Mammary microvascular endothelial cell (primary cell): ENCODE data around the genes AP1S1 and POLR2J2.

- RAMPAGE, long total RNA, result no peak
Measured at GRCh38 chr7:101017007-101017927, 2.6 kb upstream of the MUC17 start.

- RAMPAGE, long total RNA, result no peak
Measured at GRCh38 chr7:101095355-101095938, 10.2 kb downstream of the TRIM56 start.

GRCh38 chr7:101133989-101134654, 7.2 kb downstream of the SERPINE1 start:
- RAMPAGE, long total RNA, result no peak

- RAMPAGE, long total RNA, result start-site peak on the plus strand at chr7:101154424-101154503, 1,282 and 394 reads in 2 replicates
Measured at GRCh38 chr7:101153925-101154859, at the start of gene AP1S1. TSS of gene AP1S1 (plus strand) at chr7:101154476.

DNA sequence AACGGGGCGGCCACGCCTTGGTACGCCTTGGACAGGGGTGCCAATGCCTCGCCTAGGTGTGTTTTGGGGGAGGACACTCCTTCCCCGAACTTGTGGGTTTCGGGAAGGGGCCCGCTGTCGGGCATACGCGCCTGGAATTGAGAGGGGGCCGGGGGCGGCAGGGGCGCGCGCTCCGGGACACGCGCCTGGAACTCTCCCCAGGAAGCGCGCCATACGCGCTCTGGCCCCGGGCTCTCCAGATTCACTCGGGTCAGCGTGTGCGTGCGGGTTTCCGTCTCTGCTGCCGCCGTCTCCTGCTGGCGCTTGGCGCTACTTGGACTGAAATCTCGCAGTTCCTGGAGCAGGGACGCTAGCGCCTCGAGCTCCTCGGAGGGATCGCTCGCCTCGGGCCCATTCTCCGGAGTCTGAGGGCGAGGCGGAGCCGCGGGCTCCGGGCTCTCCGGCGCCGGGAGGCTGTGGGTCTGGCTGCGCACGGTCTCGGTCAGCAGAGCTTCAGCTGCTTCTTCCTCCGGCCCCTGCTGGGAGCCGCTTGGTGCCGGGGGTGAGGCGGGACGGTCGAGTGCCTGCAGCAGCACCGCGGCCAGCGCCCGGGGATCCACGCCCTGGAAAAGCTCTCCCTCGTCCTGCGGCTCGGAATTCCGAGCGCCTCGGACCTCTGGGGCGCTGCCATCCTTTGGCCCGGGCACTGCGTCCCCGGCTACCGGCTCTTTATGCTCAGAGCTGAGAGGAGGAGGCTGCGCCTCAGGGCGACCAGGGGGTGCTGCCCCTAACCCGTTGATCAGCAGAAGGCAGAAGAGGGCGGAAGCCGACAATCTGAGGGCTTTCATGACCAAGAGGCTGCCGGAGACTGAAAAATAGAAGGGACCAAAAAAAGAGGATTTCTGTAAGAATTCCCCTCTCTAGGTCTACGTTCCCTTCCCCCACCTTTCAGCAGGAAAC, 1.1 kb downstream of the VGF start:
- RAMPAGE, long total RNA, result no peak

DNA sequence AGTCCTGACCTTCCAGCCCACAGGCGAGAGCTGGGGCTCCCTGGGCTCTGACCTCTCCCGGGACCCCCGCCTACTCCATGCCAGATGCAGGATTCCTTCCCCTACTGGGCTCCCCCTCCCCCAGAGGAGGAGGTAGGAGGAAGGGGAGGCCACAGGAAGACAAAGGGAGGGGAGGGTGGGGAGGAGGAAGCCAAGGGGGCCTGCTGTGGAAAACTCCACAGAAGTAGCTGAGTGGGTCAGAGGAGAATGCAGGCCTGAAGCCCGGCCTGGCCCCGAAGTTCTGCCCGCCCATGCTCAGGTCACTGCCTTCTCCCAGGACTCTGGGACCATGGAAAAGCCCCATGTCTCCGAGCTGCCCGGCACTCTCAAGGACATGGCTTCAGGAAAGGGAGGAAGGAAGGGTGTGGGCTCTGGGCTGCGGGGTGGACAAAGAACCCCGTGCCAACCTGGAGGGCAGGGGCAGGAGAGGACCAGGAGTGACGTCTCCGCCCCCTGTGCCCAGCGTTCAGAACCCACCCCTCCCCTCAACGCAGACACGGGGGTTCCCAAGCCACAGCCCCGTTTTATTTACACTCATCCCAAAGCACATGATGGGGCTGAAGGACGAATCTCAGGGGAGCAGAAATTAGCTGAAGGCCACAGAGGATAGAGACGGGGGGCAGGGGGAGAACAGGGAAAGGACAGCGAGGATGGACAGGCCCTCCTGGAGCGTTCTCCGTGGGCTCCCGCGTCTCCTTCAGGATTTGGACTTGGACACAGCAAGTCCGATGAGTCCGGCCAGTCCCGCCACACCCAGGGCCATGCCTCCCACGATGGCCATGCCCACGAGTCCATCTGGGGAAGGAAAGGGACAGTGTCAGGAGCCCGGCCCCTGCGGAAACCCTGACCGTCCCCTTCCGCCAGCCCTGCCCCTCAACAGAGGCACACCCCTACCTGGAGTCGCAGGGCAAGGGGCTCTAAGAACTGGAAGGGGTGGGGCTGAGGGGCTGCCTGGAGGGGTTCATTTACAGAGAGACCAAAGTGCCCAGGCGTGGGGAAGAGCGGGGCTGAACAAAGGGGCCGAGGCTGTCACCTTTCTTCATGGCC, 1.8 kb upstream of the CLDN15 start:
- RAMPAGE, long total RNA, result no peak

GRCh38 chr7:101289598-101290268, 31.9 kb downstream of the IFT22 start:
- RAMPAGE, long total RNA, result no peak

- RAMPAGE, long total RNA, result no peak
Measured at GRCh38 chr7:101363343-101364418, 1.0 kb downstream of the COL26A1 start.

- RAMPAGE, long total RNA, result no peak
Measured at GRCh38 chr7:101717677-101718403, 88.7 kb upstream of the MYL10 start.

DNA sequence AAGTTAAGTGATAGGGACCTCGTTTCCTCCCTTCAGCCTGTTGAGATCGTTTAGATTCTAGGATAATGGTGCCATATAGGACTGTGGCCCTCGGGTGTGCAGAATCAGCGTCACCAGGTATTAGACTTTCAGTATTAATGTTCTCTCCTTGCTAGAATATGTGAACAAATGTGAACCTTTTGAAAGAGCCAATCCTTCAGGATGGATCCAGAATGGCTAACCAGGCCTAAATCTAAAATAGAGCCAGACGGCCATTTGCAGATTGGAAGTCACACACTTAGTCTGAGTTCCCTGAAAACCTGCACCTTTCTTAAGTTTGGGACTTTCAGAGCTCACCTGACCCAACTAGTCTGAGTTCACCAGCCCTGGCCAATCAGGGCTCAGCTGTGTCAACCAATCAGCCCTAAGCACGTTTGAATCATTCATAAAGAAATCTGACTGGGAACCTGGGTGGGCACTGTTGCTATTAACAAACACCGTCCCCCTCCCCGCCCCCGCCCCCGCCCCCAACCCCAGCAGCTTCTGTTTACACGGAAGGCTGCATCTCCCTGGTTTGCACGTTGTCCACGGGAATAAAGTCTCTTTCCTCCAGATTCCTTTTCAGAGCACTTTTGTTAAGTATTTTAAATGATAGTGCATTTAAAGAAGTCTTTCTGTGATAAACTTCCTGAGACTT, 26.4 kb downstream of the CUX1 start:
- RAMPAGE, long total RNA, result no peak

GRCh38 chr7:101856302-101857399, 39.2 kb downstream of the CUX1 start:
- RAMPAGE, long total RNA, result no peak

DNA sequence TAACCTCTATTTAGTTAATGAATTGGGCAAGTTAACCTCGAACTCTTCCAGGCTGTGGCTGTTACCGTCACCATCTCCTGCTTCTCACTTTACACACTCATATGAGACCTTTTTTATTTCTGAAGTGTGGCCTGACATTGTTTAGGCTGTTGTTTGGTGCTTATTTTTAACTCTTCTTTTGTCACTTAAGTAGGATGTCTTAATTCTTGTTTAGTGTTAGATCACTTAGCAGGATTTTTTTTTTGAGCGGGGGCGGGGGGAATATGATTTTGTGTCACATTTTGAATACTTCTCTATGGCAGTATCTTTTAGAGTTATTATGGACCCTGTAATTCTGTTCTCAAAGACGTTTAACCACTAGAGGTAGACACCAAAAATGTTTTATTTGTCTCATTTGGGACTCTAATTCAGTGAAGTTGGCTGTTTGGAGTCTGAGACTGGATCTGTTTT, 73.4 kb downstream of the CUX1 start:
- RAMPAGE, long total RNA, result no peak

GRCh38 chr7:101913658-101914441, 96.4 kb downstream of the CUX1 start:
- RAMPAGE, long total RNA, result no peak

- RAMPAGE, long total RNA, result no peak
Measured at GRCh38 chr7:101972746-101973706, 155.6 kb downstream of the CUX1 start.

DNA sequence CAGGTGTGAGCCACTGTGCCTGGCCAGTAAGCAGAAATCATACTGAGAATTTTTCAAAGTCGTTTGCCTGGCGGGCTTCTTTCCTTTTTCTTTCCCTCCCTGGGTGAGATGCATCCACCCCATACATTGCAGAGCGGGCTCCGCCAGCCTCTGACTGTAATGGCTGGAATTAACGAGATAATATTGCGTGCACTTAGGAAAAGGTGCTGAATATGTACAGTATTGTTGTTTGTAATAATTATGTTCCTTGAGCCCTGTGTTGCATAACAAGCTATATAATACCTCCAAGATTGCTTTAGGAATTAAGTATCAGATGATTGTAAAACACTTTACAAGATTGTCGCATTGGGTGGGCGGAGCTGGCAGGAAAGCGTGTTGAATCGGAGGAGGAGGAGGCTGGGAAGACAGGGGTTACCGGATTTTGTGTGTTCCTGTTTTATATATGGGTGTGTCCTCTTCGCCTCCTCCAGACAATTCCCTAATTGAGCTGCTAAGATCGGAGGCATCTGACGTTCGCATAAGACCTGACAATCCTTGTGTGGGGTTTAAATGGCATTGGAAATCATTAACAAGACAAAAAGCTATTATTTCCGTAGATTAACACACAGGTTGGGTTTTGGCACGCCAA, 193.1 kb upstream of the SH2B2 start:
- RAMPAGE, long total RNA, result no peak

DNA sequence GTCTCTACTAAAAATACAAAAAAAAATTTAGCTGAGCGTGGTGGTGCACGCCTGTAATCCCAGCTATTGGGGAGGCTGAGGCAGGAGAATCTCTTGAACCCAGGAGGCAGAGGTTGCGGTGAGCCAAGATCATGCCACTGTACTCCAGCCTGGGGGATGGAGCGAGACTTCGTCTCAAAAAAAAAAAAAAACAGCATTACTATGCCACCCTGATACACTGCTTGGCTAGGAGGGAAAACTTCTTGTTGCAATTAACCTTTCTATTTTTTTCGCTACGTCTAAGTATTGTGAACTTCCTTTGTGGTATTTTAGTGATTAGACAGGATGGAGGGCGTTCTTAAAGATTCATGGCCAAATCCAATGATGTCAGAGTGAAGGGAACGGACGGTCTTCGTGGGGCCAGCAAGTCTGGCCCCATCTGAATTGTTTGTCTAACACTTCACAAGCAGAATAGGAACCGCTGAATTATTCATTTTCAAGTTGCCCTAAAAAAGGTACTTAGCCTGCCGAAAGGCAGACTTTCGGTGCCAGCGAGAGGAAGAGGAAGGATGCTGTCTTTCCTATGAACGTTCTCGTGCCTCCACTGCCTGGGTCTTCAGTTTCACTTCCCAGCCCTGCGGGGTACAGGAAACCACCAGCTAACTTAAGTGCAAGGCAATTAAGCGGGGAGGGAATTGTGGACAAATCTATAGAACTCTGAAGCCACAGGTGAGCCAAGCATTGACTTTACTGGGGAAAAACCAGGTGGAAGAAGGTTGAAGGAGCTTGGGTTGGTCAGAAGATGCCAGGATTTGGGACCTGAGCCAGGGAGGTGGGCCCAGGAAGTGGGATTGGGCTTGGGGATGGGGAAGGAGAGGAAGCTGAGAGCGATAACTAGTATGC, 145.7 kb upstream of the SH2B2 start:
- RAMPAGE, long total RNA, result no peak

GRCh38 chr7:102170326-102170732, 116.3 kb upstream of the SH2B2 start:
- RAMPAGE, long total RNA, result no peak

GRCh38 chr7:102468641-102469210, 3.9 kb downstream of the LRWD1 start:
- RAMPAGE, long total RNA, result no peak

DNA sequence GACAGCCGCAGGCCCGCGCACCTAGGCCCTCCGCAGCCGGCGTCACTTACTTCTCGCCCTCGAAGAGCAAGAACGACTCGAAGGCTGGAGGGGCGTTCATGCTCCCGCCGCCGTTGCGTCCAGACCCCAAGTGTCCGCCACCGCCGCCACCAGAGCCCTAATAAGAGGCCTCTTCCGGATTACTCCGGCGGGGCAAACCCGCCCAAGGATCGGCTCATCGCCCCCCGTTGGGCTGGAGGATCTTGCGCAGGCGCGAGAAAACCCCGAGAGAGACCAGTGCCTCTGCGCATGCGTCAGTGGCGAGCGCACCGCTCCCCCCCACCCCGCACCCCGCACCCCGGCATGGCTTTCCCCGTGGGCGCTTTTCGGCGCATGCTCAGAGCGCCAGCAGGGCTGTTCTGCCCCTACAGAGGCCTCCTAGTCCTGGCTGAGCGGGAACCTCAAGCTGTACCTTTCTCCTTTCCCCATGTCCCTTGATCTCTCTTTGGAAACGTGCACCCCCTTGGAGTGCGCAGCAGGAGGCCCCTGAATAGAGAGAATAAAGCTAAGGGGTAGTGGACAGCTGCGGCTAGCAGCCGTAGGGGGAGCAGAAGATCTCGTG, at the start of gene POLR2J2:
POLR2J2 (minus strand) TSS at position 162 of the 601 bp plus-strand sequence.
- RAMPAGE, long total RNA, result no peak

DNA sequence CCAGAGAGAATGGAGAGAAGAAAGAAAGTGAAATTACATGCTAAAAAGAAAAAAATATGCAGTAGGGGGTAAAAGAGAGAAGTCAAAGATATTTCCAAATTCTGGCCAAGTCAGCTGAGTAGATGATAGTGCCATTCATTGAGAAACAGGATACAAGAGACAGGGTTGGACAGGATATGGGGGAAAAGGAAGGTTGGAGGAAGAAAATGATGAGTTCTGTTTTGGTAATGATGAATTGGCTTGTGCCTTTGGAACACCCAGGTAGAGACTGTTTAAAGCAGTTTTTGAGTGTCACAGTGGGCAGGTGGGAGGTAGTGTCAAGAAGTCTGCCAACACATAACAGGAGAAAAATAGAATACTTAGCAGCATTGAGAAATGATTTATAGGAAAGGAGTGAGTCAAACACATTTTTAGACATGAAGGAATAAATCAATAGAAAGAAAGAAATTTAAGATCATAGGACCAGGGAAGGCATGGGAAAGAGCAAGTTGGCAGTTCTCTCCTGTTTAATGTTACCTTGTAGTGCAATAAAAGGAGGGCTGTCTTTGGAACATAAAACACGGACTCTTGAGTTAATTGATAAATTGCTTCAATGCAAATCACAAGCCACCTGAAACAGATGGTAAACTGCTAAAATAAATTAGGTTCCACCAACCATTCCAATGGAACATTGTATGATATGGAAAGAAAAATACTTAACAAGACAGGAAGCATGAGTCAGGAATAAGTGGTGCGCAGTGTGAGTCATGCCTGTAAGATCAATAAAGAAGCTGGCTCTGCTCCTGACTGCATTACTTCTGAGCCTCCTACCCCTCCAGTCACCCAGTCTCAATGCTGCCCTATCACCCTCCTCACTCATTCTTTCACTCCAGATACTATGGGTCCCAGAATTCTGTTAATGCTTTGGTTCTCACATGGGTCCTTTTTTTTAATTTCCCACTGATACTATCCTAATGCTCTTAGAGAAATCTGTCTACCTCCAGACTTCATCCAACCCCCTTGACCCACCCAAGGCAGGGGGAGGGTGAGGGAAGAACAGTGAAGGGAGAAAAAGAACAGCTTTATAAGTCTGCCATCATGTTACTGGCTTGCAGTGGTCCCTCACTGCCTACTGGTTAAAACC, 78.7 kb downstream of the LRRC17 start:
- RAMPAGE, long total RNA, result no peak